Endodermal cell (in vitro differentiated cells): ENCODE measurements around the genes CCT8, KRTAP24-1, KRTAP19-2 and KRTAP20-3.

GRCh38 chr21:26686100-26686537, 113.0 kb upstream of the CYYR1 start:
- PRO-cap = no peak

DNA sequence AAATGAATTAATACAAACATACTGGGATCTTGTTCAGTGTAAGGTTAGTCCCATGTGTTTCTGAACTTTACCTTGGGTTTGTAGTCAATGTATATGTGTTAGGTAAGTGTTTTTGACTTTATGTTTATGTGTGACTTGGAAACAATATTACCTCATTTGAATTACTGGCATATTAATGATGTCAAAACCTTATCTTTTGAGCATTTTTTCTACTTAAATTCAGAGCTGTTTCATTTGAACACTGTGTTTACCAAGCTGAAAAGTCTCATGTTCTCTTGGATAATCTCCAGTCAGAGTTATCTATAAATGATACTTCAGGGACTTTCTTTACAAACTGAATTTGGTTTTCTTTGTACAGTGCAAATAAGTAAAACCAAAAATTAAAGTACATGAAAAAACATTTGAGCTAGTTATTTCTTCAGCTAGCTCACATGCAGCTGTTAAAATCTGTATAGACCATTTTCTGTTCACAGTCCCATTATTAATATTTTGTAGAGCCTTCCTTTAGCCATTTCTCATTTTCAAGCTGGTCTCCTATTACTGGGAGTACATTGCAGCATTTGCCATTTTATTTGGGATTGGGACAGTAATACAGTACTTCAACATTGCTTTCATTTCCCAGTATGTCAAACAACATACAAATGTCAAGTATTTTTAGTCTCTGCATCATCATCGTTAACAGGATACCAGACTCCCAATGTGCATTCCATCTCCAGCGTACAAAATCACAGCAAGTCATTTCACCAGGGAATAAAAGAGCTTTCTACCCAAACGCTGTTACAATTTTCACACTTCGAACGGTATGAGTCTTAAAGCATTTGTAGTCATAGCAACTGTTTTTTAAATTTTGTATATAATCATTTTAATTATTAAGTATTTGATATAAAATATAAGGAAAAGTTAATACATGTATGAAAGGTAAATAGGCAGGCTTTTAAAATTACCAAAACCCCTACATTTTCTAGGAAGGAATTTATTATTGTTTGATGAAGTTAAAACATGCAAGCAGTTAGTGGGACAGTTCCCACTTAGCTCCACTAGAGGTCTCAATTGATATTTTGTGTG, 29.7 kb downstream of the ADAMTS1 start:
- PRO-cap = no peak

DNA sequence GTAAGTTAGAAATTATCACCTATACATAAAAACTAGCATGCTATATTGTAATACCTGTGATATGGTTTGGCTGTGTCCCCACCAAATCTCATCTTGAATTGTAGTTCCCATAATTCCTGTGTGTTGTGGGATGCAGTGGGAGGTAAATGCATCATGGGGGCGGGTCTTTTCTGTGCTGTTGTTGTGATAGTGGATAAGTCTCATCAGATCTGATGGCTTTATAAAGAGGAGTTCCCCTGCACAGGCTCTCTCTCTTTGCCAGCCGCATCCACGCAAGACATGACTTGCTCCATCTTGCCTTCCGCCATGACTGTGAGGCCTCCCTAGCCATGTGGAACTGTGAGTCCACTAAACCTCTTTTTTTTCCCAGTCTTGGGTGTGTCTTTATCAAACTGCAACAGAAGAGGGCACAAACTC, 10.3 kb downstream of the ADAMTS1 start:
- PRO-cap = no peak

- PRO-cap = no peak
Observed at GRCh38 chr21:26837276-26838524, 7.5 kb downstream of the ADAMTS1 start.

GRCh38 chr21:26965845-26966648, 841 bp downstream of the ADAMTS5 start:
- PRO-cap = bidirectional peak, plus-strand start at chr21:26966506, minus-strand start at chr21:26966278

DNA sequence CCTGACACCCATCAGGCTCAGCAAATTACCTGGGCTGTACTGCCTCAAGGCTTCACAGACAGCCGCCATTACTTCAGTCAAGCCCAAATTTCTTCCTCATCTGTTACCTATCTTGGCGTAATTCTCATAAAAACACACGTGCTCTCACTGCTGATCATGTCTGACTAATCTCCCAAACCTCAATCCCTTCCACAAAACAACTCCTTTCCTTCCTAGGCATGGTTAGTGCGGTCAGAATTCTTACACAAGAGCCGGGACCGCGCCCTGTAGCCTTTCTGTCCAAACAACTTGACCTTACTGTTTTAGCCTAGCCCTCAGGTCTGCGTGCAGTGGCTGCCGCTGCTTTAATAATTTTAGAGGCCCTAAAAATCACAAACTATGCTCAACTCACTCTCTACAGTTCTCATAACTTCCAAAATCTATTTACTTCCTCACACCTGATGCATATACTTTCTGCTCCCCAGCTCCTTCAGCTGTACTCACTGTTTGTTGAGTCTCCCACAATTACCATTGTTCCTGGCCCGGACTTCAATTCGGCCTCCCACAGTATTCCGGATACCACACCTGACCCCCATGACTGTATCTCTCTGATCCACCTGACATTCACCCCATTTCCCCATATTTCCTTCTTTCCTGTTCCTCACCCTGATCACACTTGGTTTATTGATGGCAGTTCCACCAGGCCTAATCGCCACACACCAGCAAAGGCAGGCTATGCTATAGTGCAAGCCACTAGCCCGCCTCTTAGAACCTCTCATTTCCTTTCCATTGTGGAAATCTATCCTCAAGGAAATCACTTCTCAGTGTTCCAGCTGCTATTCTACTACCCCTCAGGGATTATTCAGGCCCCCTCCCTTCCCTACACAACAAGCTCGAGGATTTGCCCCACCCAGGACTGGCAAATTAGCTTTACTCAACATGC, 720.4 kb downstream of the N6AMT1 start:
- PRO-cap = no peak

GRCh38 chr21:28822754-28823514, 62.2 kb downstream of the N6AMT1 start:
- PRO-cap = no peak

- PRO-cap = no peak
Observed at GRCh38 chr21:28865462-28865804, 19.7 kb downstream of the N6AMT1 start.

GRCh38 chr21:29018170-29018462, 1.0 kb downstream of the RWDD2B start:
- PRO-cap = no peak

DNA sequence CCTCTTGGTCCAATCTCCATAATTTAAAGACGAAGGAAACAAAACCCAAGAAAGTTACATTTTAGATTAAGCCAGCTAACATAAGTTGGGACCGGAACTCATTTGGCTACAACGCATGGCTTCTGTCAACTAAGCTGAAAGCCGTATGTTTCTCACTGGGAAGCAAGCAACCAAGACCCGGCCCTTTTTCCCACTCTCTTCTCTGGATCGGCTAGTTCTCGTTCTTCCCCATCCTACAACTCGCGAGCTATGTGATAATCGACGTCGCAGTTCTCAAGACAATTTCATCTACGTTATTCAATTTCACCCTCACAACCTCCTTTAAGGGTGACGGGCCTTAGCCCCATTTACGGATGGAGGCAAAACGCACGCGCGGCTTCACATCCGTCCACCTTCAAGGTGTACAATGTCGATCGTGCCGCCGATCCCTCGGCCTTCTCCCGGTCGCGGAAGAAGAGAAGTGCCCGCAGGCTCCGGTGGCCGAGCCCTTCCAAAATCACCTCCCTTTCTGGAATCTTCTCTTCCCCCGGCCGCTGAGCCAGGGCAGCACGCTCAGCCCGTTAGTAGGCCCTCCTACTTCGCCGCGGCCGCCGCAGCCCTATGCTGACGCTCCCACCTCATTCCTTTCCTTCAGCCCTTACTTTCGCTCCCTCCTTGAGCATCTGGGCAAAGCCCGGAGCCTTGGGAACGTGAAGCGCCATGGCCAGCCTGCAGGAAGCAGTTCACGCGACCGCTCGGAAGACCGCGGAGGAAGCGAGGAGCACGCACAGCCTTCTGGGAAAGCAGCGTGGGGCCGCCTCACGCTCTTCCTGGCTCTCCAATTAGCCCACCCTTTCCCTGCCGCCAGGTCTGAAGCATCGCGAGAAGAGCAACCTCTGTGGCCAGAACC, at the start of gene CCT8:
Gene CCT8, minus strand, starts transcription at position 759 of the 889 bp plus-strand sequence.
- PRO-cap = bidirectional peak, plus-strand start at position 518 of the sequence, minus-strand start at position 510 of the sequence; bidirectional peak, plus-strand start outside the sequence, minus-strand start at position 737 of the sequence

- PRO-cap = no peak
Observed at GRCh38 chr21:29145207-29146040, 15.0 kb downstream of the MAP3K7CL start.

- PRO-cap = no peak
Observed at GRCh38 chr21:29175218-29176069, 45.0 kb downstream of the MAP3K7CL start.

DNA sequence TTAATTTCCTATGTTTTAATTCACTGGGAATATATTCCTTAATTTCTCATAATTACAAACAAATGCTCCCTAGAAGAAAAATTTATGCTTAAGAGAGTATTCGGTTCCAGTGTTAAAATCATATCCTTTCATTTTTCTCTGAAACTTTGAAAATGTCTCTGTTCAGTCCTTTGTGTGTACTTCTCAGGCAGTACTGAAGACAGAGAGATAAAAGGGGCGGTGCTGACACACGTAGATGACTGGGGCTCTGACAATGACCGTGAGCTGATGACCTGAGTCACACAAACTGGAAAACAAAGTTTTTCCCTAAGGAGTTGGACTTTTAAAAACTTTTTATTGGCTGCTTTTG, 51.2 kb downstream of the MAP3K7CL start:
- PRO-cap = no peak

DNA sequence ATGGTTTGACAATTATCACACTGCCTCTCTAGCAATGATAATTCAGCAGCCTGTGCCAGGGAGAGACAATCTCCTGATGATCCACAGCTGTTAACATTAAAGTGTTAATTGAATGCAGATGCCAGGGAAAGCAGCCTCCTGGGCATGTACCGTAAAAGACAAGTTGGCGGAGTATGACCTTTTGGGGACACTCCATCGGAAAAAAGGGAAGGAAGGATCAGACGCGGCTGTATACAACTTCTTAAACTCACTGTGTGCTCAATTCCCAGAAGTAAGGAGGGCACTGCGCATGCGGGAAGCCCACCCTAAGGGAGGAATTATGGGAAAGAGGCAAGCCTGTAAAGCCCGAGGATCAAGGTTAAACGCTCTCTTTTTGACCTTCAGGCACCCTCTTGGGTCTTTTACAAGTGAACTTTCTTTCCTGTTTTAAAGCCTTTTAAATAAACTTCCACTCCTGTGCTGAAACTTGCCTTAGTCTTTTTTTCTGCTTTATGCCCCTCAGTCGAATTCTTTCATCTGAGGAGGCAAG, 62.7 kb downstream of the MAP3K7CL start:
- PRO-cap = no peak

DNA sequence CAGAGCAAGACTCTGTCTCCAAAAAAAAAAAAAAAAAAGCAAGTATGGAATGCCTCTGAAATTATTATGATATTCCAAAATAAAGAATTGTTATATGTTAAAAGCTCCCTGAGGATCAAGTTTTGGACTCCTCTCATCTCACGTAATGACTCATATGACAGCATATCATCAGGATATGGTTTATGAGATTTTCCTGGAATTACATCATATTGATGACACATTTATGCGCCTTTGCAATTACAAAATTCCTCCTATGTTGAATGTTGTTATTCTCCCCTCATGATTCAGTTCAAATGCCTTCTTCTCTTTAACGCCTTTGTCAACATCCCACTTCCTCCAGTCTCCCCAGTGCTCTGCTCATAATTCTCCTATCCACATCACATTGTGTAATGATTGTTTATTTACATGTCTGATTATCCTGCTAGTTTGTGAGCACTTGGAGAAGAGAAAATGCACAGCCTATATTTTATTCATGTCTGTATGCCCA, 80.9 kb upstream of the BACH1 start:
- PRO-cap = no peak

- PRO-cap = no peak
Observed at GRCh38 chr21:29295261-29295814, 3.4 kb upstream of the BACH1 start.

DNA sequence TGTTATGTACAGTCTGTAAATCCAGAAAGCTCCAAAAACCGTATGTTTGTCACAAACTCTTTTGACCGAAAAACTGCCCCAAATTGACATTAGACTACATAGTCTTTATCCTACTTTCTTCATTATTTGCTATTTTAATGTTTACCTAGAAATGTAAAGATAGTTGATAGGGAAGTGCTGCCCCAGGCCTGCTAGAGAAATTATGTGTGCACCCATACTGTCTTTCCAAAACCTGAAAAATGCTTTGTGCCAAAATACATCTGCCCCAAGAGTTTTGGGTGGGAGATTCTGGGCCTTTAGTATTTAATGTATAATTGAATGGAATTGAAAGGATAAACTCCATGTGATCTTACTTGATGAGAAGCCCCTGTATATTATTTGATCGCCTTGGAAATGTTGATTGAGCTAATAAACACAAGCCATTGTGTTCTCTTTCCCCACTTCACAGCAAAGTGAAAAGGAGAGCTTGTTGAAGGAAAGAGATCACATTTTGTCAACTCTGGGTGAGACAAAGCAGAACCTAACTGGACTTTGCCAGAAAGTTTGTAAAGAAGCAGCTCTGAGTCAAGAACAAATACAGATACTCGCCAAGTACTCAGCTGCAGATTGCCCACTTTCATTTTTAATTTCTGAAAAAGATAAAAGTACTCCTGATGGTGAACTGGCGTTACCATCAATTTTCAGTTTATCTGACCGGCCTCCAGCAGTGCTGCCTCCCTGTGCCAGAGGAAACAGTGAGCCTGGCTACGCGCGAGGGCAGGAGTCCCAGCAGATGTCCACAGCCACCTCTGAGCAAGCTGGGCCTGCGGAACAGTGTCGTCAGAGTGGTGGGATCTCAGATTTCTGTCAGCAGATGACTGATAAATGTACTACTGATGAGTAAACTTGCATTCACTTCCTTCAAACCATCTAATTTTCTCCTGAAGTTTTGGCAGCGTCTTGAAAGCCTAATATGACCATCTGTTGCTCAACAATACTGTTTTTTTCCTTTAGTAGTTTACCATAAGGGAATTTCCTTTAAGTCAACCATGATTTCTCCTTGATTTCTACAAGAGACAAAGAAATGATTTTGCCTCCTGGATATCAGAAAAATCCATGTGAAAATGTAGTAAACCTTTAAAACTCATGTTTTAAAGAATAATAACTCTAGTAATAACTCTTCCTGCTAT, 43.6 kb downstream of the BACH1 start:
- PRO-cap = no peak

- PRO-cap = no peak
Observed at GRCh38 chr21:30282821-30283034, at the start of gene KRTAP24-1. Gene KRTAP24-1, minus strand, starts transcription at chr21:30282950.

GRCh38 chr21:30487154-30487758, at the start of gene KRTAP19-2:
Gene KRTAP19-2, minus strand, starts transcription at chr21:30487436.
- PRO-cap = no peak

- PRO-cap = no peak
Observed at GRCh38 chr21:30642516-30642947, at the start of gene KRTAP20-3. Gene KRTAP20-3, plus strand, starts transcription at chr21:30642864.